HT-29 (cell line): ENCODE data around the genes GOLGA8S and GABRA5.

- RAMPAGE, long total RNA = no peak
Measured at GRCh38 chr15:22239075-22240037, 145.0 kb downstream of the OR4N4 start.

DNA sequence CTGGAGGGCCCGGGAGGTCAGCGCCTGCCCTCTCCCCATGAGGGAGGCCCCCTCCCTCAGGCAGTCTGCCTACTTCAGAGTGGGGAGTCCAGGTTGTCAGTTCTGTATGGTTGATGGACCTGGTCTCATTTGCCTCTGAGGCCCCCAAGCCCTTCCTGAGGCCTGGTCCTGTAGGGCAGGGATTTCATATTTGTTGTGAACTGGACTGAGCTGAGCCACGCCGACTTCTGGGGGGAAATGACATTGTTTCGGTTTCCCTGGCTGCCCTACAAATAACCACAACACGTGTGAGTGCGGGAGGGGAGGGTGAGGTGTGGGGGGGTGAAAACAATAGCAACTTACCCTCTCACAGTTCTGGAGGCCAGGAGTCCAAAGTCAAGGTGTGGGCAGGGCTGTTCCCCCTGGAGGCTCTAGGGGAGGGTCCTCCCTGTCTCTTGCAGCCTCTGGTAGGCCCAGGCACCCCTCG, 160.3 kb downstream of the OR4N4 start:
- RAMPAGE, long total RNA = no peak

DNA sequence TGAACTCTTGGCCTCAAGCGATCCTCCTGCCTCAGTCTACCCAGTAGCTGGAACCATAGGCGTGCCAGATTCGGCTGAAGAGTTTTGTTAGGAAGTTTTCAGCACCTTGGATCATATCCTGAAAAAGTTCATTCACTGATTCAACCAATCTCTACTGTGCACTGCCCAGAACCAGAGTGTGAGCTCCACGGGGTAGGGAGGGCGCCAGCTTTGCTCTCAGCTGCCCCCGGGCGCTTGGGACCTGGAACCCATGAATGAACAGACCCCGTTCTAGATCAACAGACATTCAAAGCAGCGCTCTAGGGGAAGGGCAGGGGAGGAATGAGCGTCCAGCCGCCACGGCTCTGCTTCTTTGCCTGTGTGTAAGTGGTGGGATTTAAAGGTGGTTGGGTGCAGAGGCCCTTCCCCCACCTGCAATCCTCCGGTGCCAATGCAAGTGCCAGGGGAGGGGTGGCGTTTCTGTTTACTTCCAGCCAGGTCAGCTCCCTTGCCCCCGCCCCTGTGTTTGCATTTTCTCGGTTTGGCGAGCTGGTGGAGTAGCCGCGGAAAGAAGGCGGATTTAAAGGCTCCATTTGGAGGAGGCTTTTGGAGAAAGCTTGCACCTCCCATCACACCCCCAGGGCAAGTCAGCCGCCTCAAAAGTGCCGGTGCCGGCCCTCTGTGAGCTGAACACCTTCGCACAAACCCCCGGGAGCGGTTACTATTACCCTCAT, 162.3 kb downstream of the OR4N4 start:
- RAMPAGE, long total RNA = no peak

- RAMPAGE, long total RNA = no peak
Measured at GRCh38 chr15:22895274-22896189, 57.1 kb downstream of the NIPA2 start.

GRCh38 chr15:22955542-22955990, 24.6 kb downstream of the CYFIP1 start:
- RAMPAGE, long total RNA = no peak

DNA sequence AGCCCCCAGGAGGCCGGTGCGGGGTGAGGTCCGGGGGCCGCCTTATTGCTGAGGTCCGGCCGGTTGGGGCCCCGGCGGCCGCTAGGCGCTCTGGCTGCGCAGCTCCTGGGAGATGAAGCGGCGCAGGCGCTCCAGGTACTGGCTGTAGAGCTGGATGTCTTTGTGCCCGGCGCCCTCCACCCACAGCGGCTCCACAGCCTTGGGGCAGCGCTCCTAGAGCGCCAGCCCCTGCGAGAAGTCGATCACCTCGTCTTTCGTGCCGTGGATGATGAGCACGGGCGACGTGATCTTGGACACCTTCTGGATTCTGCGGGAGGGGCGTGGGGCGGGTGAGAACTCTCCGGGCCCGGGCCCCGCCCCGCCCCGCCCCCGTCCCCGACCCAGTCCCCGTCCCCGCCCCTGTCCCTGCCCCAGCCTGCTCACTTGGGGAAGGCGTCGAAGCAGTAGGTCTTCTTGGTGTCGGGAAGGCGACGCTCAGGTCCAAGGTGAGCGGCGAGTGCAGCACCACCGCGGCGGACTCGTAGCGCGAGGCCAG, 89.2 kb upstream of the GOLGA6L1 start:
- RAMPAGE, long total RNA = no peak

GRCh38 chr15:23303587-23304009, 30.4 kb downstream of the GOLGA6L26 start:
- RAMPAGE, long total RNA = no peak

- RAMPAGE, long total RNA = no peak
Measured at GRCh38 chr15:23310438-23311172, 23.4 kb downstream of the GOLGA6L26 start.

DNA sequence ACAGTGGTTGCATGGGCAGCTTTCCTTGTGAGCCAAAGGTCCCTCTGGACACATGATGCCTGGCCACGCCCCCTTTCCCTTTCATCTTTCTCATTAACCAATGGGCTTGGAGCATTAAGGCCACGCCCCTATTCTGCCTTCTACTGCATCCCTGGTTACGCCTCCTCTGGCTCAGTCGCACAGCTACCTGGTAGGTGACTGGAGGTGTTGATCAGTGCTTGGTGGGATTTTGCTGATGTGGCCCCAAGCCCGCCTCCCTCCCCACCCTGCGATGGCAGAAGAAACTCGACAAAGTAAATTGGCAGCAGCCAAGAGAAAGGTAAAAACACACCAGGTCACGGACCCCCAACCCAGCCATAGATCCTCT, at the start of gene GOLGA8S:
Gene GOLGA8S (plus strand): TSS at position 174 of the 367 bp plus-strand sequence.
- RAMPAGE, long total RNA = no peak

DNA sequence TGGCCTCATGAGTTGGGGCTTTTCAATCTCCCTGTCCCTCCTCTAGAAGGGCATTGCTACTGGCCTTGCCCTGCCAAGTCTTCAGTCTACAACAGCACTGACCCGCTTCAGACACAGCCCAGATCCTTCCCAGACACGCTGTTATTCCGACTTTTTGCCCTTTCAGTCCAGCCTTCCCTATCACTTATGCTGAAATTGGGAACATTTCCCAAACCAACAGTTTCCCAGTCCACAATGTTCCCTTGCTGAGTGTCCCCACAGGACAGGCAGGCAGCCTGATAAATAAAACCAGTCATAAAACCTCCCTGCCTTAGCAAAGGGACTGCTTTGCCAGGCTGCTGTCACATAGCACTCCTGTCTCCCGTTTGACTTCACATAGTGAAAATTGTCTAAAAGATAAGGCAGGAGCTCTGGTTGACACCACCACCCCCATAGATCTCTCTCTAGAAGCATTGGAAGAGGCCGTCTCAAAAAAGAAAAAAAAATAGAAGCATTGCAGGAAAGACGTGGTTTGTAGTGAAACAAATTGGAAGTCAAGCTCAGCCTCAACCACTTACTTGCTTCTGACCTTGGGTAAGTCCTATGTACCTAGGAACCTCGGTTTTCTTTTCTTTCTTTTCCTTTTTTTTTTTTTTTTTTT, 43.4 kb downstream of the GOLGA6L2 start:
- RAMPAGE, long total RNA = no peak

- RAMPAGE, long total RNA = no peak
Measured at GRCh38 chr15:23708039-23708381, 20.9 kb upstream of the NDN start.

GRCh38 chr15:24823292-24824032, 131.3 kb upstream of the SNRPN start:
- RAMPAGE, long total RNA = no peak

DNA sequence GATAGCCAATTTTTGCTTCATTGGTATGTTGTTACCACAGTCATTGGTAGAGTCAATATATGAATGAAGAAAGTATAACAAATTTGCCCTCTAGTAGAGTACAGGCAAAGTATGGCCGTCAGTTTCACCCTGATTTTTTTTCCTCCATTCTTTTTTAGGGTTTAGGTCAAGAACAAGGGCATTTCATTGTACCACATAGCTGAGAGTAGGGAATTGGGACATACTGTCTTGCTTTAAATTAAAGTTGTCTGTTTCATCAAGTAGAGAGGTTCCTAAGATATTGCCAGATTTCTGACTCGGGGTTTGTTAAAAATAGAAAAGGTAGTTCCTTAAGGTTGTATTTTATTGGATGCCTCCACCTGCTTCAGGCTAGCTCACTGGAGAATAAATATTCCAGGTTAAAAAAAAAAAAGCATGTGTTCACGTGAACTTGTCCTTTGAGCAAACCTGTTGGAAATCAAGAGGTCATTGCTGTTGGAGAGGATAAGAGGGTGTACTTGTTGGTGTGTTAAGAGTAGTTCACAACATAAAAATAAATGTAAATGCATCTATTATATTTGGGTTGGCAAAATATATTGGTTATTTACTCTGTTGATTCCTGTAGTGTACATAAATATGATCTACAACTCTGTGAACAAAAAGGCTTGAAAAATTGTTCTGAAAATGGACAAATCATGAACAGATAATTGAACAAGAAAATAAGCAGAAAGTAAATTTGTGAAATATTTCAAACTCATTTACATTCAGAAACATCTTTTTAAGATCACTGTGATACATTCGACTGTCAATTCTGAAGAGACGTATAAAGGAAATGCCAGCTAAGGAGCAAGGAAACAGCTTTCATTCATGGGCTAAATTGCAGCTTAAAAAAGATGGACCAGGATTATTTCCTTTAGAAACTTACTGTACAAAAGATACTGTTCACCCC, 34.6 kb downstream of the SNRPN start:
- RAMPAGE, long total RNA = no peak

GRCh38 chr15:25370380-25370971, 68.3 kb downstream of the UBE3A start:
- RAMPAGE, long total RNA = no peak

- RAMPAGE, long total RNA = no peak
Measured at GRCh38 chr15:25413696-25414363, 25.0 kb downstream of the UBE3A start.

DNA sequence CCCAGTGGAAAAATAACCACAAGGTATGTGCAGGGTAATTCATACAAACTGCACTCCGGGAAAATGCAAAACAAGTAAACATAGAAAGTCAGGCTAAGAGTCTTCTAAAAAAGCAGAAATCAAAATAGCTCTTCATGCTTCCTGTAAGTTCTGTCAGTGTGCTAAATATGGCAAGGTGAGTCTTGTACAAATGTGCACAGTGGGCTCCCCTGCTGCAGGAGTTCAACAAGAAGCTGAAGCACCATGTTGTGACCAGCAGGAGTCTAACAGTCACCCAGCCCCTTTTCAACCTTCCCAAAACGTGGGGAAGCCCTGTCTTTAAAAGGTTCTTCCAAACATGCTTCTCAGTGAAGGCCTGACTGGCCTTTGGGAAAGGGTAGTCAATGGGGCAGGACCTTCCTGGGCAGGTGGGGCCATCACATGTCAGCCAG, 10.0 kb downstream of the ATP10A start:
- RAMPAGE, long total RNA = no peak

- RAMPAGE, long total RNA = no peak
Measured at GRCh38 chr15:25861826-25862291, 1.3 kb downstream of the ATP10A start.

- RAMPAGE, long total RNA = no peak
Measured at GRCh38 chr15:26771406-26772291, 1.2 kb downstream of the GABRB3 start.

DNA sequence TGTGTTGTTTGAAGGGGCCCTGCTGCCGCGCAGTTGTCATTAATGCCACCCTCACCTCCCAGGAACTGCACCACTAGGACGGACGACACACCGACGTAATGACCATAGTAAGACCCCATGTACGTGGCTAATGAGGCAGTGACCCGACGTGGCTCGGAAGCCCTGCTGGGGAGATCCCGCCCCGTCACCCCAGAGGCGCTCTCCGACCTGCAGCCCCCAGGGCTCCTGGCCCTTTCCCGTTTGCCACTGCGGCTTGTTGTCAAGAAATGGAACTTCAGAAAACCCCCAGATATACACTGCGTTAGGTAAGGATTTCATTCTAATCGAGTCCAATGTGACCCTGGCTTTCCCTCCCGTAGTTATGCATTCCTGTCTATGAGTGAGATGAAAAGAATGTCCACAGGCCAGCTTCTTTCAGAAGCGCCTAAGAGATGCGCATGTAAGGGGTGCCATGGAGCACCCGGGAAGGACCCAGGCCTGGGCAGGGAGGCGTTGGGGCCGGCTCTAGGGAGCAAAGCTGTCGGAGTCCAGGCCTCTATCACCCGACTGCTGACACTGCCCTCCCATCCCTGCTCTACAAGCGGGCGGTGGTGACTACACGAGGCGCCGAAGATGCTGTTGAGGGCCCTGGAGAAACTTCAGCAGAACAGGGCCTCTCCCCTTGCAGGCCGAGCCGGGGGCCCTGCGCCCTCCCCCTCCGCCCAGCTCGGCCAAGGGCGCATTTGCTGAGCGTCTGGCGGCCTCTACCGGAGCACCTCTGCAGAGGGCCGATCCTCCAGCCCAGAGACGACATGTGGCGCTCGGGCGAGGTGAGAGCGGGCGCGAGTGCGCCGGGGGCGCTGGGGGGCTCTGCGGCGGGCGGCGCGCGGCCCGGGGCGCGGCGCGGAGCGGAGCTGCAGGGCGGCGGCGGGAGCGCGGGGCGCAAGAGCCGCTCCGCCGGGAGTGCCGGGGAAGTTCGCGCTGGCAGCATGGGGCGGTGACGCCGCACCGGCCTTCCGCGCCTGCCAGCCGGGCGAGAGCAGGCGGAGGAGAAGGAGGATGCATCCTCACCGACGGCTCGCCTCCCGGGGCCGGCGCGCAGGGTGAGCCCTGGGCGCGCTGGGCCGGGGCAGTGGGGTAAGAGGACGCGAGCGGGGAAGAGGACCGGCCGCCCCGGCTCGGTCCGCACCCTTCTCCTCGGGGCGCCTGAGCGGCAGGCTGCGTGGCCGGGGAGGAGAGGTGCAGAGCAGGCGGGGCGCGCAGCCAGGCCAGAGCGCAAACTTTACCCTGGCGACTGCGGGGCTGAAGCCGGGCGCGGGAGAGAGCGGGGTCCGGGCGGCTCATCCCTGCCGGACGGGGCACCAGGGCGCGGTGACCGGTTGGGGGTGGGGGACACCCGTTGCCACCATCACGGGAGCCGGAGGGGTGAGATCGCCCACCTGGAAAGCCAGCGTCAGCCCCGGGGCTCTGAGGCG, at the start of gene GABRA5:
Gene GABRA5 (plus strand): TSS at position 760 of the 1,454 bp plus-strand sequence.
- RAMPAGE, long total RNA = no peak

DNA sequence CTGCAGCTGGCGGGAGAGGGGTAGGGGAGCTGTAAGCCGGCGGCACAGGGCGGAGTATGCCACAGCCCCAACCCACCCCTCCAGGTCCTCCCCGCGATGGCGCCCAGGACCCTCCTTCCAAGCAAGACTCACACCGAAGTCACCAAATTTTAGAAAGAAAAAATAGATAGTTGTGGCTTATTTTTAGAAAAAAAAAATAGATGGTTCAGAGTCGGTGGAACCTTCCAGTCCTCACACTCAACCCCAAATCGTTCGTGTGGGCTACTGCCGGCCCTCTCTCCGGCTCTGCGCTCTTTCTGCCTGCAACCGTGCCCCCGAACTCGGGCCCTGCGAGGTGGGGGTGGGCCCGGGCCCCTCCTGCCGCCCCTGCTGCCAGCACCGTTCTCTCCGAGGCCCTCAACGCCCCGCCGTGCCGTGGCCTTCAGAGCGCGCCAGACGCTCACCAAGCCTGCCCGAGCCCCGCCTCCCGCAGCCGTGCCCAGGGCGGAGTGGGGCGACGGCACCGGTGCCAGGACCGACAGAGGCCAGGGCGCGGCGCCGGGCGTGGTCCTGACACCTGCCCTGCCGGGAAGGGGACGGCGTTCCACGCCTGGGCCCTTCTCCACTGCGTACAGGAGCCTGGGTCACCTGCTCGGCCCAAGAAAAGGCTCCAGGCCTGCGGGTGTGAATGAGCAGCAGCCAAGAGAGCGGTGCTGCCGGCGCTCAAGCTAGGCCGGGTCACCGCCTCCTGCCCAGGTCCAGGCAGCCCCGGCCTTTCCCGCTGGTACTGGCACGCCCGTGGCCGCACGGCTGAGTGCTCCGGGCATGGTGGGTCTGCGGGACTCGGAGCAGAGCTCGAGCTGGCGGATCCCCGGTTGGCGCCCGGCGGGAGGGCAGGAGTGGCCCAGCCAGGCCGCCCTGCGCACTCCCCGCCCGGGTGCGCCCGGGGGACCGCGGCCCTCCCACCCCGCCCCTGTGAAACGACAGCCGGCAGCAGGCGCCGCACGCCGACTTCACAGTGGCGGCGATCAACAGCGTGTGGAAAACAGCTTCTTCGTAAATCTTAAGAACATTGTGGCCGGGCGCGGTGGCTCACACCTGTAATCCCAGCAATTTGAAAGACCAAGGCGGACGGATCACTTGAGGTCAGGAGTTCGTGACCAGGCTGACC, 4.4 kb downstream of the OCA2 start:
- RAMPAGE, long total RNA = no peak